Measurements from ENCODE around the genes RNF208 and ARRDC1.

- RRBS, 2 experiments: no CpG with 5 or more reads among the region's 13 CpGs
Observed at GRCh38 chr9:137218654-137219273, 1.5 kb downstream of the ENSG00000284976 start.

GRCh38 chr9:137222166-137222905, at the start of gene RNF208:
Gene RNF208, minus strand, starts transcription at chr9:137222240.
- RRBS, 2 experiments: 15 to 18% methylated on average over 26 of the region's 85 CpGs

DNA sequence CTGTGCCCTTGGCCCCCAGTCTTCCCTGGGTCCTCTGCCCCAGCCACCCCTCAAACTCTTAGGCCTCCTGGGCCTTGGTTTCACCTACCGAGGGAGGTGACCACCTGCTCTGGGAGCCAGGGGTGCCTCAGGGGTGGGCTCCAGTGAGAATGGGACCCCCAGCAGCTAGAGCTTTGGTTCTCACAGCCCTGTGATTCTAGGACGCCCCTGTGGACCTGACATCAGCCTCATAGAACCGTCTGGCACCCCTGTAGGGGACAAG, 3.5 kb upstream of the TUBB4B start:
- RRBS, 2 experiments: no CpG with 5 or more reads among the region's 3 CpGs

DNA sequence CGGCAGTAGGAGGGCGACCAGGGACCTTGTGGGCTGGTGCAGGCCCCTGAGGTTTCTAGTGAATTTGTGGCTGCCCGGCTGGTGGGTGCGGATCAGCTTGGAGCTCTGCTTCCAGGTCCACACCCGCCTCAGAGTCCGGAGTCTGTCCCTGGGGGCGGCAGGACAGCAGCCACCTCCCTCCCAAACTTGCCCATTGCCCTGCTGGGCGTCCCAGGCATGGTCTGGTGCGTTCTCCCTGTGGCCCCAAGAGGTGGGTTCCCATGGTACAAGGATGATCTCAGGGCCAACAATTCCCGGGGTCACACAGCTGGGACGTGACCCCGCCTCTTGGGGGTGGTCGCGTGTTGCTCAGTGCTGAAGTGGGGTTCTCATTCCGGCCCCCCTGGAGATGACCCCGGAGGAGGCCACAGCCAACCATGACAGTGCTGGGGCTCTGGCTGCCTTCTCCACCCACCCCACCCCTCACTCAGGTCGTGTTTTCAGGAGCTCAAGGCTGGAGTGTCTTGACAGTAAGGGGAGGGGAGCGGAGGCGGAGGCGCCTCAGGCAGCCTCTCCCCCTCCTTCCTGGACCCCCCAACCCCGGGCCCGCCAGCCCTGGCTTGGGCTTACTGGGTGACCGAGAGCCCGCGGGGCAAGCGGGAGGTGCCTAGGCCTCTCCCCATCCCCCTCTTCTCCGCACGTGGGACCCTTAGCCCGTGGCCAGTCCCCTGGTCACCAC, 2.6 kb downstream of the TOR4A start:
- RRBS, 2 experiments: 92% methylated on average over 9 of the region's 29 CpGs

DNA sequence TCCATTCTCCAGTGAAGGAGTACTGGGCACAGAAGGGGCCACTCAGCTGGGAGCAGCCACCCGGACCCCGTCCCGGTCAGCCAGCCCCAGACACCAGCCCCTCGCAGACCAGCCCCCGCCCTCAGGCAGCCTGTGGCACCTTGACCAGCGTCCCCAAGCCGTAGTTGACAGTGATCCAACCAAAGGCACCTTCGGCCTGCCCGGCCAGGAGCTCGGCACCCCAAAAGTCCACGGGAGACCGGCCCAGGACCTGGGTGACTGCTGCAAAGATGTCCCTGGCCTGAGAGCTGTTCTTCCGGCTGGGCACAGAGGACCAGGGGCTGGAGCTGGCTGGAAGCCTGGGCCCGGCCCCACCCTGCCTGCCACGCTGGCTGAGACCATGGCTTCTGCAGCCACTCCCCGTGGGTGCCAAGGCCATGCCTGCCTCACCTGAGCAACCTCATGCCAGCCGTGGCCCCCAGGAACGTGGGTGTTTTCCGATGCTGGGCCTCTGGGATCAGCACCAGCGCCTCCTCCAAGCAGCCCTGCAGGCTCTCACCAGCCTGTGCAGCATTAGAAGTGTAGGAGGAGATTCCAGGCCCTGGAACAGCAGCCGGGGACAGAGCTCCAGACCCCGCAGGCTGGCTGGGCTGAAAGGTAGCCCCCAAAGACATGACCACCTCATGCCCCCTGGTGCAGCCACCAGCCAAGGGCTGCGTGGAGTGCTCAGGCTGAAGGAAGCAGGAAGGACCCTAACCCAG, 4.3 kb downstream of the ENTPD8 start:
- RRBS, 2 experiments: 79 to 90% methylated on average over 4 of the region's 23 CpGs

DNA sequence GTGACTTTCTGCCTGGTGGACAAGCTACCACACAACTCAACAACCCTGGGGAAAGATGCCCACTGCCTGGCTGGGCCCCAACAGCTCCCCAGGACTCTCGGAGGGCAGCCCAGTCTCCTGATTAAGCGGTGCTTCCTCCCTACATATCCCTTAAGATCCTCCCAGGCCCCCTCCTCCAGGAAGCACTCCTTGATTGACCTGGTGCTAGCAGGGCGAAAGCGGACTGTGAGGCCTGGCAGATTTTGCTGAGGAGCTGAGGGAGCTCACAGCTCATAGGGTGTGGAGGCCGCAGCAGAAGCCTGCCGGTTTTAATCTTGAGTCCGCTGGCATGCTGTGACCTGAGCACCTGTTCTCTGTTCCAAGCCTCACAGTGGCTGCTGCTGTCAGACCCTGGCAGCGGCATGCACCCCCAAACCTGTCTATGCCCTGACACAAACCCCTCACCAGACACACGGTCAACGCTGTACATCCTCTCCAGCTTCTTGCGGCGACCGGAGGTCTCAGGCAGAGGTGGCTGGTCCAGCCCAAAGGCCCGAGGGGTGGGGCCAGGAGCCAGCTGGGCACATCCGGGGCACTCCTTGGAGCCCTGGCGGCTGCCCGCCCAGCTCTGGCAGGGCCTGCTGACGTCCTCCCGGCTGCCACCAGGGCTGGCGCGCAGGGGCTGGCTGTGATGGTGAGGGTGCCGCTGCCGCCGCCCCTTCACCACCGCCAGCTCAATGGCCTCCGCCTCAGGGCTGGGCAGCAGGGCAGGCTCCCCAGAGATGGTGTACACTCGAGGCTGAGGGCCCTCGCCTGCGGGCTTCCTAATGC, 2.0 kb downstream of the NSMF start:
- RRBS, 2 experiments: 92 to 93% methylated on average over 7 of the region's 29 CpGs

- RRBS, 2 experiments: 96 to over 99% methylated on average over 9 of the region's 16 CpGs
Observed at GRCh38 chr9:137463313-137463695, 4.2 kb upstream of the NSMF start.

DNA sequence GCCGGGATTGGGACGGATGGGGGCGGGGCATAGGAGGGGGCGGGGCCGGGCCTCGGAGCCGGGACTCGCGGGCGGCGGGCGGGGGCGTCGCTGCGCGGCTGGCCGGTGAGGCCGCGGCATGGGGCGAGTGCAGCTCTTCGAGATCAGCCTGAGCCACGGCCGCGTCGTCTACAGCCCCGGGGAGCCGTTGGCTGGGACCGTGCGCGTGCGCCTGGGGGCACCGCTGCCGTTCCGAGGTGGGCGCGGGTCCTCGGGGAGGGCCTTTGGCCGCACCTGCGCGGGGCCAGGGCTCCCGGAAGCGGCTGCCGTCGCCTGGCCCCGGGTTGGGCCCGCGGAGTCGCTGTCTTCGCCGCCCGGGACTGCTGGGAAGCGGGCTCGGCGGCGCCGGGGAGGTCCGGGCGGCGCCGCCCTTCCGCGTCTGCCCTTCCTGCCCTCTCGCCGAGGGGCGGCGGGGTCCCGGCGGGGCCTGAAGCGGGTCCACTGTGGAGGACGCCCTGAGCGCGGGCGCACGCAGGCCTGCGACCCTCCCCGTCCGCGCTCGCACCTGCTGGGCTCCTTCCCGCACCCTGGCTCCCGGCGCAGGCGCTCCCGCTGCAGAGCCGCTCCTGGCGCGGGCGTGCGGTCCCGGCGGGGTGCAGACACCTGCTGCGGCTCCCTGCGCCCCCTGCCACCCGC, at the start of gene ARRDC1:
ARRDC1 (plus strand) TSS at position 87 of the 675 bp plus-strand sequence.
- RRBS, 2 experiments: under 1 to 1% methylated on average over 56 to 59 of the region's 94 CpGs

DNA sequence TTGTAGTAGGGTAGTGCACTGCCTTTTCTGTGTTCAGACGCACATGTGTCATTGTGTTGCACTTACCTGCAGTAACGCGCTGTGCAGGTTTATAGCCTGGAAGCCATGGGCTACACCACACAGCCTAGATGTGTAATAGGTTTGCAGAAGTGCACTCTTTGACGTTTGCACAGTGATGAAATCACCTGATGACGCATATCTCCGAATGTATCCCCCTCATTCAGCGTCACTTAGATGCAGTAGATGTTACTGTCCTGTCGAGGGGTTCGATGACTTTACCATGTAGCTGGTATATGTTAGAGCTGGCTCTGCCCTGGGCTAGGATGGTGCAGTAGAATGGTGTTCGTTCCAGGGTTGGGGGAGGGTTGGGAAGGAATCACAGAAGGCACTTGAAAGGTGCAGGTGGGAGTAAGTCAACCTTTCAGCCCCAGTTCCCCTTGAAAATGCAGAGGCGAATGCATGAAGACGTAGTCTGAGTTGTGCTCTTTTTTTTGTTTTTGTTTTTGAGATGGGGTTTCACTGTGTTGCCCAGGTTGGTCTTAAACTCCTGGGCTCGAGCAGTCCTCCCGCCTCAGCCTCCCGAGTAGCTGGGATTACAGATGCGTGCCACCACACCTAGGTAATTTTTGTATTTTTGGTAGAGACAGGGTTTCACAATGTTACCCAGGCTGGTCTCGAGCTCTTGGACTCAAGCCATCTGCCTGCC, 13.3 kb downstream of the EHMT1 start:
- RRBS, 2 experiments: no CpG with 5 or more reads among the region's 17 CpGs

- RRBS, 2 experiments: no CpG with 5 or more reads among the region's 15 CpGs
Observed at GRCh38 chr9:137665543-137666046, 46.8 kb downstream of the EHMT1 start.

- RRBS, 2 experiments: no CpG with 5 or more reads among the region's 9 CpGs
Observed at GRCh38 chr9:137667589-137668203, 48.9 kb downstream of the EHMT1 start.

- RRBS, 2 experiments: no CpG with 5 or more reads among the region's 13 CpGs
Observed at GRCh38 chr9:137669234-137669500, 50.4 kb downstream of the EHMT1 start.

- RRBS, 2 experiments: no CpG with 5 or more reads among the region's 4 CpGs
Observed at GRCh38 chr9:137704137-137704541, 85.3 kb downstream of the EHMT1 start.

- RRBS, 2 experiments: no CpG with 5 or more reads among the region's 15 CpGs
Observed at GRCh38 chr9:137723836-137724526, 105.2 kb downstream of the EHMT1 start.

DNA sequence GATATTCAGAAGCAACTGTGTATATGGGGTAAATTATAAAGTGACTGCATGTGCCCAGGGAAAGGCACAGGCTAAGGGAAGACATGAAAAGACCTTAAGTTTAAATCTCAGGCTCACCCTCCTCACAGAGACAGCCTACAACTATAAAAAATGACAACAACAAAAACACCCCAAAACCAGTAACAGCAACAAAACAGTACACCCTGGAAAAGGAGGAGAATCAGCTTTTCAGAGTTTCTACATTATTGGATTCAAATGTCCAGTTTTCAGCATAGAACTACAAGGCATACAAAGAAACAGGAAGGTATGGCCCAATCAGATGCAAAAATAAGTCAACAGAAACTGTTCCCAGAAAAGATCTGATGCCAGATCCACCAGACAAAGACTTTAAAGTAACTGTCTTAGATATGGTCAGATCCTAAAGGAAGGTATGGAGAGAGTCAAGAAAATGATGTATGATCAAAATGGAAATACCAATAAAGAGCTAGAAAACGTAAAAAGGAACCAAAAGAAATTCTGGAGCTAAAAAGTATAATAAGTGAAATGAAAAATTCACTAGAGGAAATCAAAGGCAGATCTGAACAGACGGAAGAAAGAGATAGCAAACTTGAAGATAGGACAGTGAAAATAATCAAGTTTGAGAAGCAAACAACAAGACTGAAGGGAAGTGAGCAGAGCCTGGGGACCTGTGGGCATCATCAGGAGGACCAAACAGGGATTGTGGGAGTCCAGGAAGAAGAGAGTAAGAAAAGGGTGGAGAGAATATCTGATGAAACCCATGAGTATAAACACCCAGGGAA, 115.2 kb downstream of the EHMT1 start:
- RRBS, 2 experiments: no CpG with 5 or more reads among the region's 2 CpGs

GRCh38 chr9:137788572-137788918, 89.0 kb upstream of the CACNA1B start:
- RRBS, 2 experiments: no CpG with 5 or more reads among the region's 30 CpGs